Sternocleidomastoid (tissue), 1 donor: Measurements from ENCODE around the genes DLGAP4 and MYL9.

- PRO-cap = no peak
Observed at GRCh38 chr20:36122284-36122859, 32.2 kb upstream of the EPB41L1 start.

GRCh38 chr20:36125266-36125916 lies 29.1 kb upstream of the EPB41L1 start:
- PRO-cap = no peak

DNA sequence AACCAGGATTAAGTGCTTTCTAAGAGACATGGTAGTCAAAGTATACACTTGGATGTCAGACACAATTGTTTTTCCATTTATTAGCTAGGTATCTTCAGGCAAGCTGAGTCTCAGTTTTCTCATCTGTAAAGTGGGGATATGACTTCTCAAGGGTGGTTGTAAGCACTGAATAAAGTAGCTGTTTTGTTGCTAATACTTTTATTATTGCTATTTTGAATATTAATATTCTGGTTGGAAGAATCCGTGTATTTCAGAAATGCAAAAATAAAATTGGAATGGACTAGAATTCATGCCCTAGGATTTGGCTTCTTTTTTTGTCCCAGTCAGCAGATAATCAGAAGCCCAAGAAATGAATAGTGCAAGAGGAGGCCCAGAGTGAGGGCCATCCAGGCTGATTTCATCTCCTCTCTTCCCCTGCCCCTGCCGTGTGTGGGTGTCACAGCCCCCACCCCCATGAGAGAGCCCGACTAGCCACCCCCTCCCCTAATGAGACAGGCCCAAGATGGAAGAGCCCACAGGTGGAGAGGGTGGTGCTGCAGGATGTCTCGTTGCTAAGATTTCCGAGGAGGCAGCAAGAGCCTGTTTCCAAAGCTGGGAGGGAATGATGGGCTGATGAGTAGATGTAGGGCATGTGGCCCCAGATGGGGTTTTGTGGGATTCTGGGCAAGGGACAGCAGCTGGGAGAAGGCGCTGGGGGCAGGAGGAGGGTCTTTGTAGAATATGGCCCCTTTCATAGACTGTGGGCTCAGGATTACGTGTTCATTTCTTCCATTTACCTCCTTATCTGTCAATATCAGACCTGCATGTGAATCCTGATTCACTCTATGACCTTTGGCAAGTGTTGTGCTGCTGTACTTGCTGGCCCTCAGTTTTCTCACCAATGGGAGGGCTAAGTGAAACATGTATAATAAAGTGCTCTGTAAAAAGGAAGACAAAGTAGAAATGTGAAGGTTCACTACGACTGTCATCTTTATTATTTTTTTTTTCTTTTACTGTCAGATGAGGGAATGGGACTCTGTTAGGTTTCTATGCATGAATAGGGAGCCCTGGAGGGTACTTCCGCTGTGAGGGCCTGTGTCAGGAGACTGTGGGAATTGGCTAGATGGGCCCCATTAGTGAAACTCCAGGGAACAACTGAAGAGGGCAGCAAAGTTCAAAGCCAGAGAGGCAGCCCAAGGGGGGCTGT lies 13.8 kb upstream of the EPB41L1 start:
- PRO-cap = no peak

DNA sequence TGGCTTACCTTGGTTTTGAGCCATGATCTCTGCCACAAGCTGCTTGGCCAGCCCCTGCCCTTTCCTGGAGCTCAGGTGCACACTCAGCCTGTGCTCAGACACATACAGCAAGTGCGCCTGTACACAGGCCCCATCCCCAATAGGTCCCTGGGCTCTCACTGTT lies 770 bp upstream of the EPB41L1 start:
- PRO-cap = no peak

DNA sequence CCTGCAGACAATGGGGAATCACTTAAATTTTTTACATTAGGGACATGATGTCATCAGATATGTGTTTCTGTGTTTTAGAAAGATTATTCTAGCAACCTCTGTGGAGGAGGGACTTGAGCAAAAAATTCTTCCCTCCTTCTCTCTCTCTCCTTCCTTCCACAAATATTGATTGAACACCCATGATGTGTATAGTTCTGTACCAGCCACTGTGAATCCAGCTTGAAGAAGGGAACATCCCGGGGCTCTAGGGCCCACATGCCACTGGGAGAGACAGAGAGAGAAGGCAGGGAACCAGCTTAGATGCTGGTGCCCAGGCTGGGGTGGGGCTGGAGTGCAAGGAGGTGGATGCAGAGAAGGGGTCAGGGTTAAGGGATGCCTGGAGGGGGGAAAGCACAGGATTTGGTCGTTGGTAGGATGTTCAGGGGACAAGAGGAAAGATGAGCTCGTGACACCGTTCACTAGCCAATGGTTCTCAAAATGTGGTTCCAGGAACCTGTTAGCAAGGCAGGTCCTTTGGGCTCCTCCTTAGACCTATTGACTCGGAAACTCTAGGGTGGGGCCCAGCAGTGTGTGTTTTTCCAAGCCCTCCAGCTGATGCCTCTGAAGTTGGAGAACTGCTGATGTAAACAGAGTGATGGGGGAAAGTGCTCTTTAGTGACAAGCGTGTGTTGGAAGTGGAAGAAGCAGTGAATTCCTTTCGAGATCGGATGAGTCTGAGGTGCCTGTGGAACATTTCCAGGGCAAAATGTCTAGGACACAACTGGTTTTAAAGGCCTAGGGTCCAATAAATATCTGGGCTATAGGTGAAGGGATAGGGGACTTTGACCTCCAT lies 19.6 kb upstream of the AAR2 start:
- PRO-cap = no peak

DNA sequence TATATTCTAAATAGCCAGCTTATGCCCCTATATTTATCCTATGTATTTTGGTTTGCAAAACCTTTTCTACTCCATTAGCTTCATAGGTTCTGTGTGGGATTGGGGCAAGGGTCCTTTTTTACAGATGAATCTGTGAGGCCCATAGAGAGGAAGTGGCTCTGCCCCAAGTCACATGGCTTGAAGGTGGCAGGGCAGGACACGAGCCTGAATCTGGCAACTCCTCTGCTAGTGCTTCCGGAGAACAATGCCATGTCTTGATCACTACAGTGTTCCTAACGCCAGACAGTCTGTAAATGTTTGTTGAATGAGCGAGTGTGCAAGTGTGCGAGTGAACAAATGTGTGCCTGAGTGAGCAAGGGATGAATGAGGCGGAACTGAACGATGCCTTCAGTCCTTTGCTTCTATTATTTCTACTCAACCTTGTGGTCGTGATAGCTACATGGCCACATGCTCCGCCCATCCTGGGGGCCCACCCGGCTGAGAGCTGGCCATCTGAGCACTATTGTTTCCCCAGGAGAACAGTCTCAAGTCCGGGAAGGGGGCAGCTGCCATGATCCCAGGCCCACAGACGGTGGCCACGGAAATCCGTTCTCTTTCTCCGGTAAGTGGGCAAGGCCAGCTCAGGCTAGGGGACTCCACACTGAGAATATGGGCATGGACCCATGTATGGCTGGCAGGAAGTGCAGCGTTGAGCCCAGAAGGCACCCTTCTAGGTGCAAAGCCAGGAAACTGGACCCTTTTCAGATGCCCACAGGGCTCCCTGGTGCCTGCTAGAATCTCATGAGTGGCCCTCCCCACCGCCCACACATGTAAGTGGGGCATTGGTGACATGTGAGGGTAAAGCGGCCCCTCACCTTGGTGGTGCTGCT lies 17.7 kb upstream of the AAR2 start:
- PRO-cap = no peak

DNA sequence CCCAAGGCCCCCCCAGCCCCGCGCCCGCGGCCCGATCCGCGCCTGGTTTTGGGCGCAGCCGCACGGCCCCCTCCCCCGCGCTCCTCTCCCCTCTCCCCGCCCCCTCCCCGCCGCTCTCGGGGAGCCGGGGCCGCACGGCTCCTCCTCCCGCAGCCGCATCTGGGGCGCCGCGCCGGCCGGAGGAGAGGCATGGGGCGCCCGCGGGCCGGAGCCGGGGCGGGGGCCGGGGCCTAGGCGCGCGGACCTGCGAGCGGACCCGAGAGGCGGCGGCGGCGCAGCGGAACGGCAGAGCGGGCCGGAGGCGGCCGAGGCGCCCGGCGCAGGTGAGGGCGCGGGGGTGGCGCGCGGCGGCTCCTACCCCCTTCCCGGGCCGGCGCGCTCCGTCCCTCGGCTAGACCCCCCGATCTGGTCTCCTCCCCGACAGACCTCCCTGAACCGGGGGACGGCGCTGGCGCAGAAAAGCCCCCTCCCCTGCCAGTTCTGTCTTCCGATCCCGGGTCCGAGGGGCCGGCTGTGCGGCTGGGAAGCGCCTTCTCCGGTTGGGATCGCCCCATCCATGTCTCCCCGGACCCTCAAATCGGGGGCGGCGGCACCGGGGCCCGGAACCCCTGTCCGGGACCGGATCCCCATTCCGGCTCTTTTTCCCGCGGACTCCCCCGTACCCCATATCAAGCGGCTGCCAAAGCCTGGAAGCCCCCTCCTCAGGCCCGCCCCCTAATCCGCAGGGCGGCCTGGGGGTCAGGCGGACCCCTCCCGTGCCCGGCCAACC lies at the start of gene DLGAP4:
TSS of gene DLGAP4 (plus strand) at position 150 of the 769 bp plus-strand sequence.
- PRO-cap = no peak

DNA sequence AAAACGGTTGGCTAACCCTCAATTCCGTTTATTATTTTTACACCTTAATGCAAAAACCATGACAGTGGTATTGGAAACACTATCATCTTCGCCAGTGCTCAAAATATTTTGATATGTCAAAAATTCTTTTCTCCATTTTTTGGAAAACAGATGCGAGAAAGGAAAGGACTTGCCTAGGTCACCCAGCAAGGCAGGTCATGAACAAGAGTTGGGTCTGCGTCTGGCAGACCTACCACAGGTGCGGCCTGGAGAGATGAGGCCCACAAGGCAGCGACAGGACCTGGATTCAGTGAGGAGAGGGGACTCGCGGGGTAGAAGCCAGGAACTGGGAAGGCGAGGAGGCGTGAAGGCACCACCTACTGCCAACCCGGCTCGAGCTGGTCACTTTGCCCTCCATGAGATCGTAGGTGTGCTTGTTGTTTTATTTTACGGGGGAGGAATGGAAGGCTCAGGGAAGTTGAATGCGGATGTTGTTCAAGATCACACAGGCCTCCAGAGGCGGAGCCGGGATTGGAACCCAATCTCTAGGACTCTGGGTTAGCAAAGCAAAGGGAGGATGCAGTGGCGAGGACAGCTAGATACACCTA lies 80.8 kb upstream of the MYL9 start:
- PRO-cap = no peak

DNA sequence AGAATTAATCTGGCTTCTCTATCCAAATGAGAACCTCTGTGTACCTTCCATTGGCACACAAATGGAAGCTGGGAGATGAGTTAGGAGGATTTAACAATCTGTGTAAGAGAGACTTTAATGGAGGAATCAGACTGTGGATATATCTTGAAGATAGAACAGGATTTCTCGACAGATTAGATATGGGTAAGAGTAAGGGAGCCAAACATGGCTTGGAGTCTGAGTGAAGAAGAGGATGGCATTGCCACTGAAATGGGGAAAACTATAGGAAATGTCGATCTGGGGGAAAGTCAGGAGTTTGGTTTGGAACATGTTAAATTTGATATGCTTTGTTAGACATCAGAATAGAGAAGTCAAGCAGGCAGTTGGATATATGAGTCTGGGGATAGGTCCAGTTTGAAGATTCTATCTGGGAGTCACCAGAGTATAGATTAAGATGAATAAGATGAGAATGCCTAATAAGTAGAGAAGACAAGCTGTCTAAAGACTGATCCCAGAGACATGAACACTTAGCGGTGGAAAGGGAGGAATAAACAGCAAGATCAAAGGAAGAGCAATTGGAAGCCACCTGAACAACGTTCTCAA lies 27.6 kb upstream of the MYL9 start:
- PRO-cap = no peak

DNA sequence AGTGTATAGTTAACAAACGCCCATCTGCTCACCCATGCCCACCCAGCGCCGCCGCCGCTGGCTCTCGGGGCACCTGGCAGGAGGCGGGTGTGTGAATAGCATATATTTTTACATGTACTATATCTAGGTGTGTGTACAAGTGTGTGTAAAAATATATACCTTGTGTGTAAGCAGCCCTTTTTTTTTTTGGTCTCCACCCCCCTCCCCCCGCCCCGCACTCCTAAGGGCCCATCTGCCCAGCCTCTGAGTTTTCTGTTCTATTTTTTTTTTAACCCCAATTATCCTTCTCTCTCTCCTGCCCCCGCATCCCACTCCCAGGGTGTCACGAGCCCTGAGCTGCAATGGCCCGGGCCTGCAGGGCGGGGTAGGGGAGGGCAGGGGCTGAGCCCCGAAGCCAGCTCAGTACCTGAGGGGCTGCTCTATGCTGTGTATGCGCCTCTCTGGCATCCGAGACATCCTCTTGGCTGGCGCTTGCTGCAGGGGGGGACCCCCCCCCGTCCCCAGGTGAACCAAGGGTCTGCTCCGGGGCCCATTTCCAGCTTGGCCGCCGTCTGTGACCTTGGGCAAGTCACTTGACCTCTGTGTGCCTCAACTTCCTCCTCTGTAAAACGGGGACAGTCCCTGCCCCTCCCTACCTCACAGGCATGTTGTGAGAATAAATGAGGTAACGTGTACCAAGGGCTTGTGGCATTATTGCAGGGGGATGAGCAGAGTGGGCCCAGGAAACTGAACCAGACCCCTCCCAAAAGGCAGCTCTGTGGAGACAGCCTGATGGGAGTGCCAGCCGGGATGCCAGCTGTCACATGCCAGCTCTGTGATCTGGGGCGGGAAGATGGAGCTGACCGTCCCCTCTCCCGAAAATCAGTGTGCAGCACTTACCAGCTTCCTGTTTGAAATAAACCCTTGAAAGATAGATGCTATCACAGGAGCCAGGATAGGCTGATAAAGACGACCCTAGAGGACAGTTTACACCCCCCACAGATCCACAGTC lies 13.1 kb upstream of the MYL9 start:
- PRO-cap = unidirectional peak, plus-strand start at position 776 of the sequence

DNA sequence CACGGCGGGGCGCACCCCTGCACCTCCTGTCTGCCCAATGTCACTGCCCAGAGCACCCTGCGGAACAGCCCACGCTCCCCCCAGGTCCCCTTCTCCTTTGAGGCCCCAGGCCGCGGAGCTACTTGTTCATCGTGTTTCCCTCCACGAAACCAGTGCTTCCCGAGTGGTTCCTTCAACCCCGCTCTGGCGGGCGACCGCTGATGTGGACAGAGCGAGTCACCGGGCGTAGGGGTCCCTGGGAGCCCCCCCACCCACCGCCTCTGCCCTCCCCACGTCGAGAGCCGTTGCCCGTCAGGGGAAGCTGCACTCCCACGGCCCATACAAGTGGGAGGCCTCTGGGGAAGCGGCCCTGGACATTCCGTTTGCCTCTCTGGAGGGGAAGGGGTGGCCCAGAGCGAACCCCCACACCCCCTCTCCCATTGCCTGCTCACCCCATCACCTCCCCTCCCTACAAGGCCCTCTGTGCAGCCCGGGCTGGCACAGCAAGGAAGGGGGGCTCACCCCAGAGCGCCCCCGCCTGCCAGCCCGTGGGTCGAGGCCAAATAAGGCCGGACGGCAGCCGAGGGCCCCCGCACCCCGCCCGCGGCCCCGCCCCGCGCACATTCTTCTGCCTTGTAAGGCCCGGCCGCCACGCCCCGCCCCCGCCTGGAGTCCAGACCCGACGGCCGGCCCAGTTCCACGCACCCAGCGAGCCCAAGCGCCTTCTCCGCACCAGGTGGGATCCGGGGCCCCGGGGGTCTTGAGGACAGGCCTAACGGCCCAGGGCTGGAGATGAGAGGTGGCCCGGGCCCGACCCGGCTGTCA lies at the start of gene MYL9:
TSS of gene MYL9 (plus strand) at position 673 of the 804 bp plus-strand sequence.
- PRO-cap = bidirectional peak, plus-strand start at position 655 of the sequence, minus-strand start at position 537 of the sequence

- PRO-cap = no peak
Observed at GRCh38 chr20:36549075-36549921, 8.0 kb downstream of the MYL9 start.

- PRO-cap = no peak
Observed at GRCh38 chr20:36644677-36644942, 1.4 kb downstream of the SLA2 start.

GRCh38 chr20:36676756-36677092 lies 30.7 kb upstream of the SLA2 start:
- PRO-cap = no peak

DNA sequence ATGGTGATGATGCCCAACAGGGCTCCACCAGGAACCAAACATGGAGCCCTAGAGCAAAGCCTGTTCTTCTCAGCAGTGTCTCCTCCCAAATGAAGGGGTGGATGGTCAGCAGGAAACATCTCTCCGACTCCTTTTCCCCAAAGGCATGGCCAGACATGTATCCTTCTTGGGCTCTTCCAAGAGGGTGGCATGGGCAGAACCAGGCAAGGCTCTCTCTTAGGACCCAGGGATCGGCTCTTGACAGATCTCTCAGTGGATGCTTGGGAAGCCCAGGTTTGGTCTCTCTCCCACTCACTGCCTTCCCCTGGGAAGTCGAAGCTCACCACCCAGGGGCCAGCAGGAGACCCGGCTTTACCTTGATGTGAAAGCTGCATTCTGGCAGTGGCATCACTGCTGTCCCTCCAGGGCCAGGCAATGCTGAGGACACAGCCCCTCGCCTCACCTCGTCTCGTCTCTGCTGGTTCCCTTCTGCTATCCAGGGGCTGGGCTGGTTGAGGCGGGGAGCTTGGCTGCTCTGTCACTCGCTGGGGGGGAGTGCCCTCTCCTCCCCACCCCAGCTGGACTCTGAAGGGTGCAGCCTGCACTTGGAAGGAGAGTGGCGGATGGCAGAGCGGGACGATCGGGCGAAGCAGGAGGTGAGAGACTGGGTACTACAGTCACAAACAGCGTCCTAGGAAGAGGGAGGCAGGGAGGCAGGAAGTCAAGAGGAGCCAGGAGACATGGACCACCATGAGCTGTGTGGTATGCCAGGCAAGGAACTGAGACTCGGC lies 12.6 kb upstream of the DSN1 start:
- PRO-cap = no peak

GRCh38 chr20:36844943-36845649 lies 18.2 kb downstream of the SOGA1 start:
- PRO-cap = no peak

DNA sequence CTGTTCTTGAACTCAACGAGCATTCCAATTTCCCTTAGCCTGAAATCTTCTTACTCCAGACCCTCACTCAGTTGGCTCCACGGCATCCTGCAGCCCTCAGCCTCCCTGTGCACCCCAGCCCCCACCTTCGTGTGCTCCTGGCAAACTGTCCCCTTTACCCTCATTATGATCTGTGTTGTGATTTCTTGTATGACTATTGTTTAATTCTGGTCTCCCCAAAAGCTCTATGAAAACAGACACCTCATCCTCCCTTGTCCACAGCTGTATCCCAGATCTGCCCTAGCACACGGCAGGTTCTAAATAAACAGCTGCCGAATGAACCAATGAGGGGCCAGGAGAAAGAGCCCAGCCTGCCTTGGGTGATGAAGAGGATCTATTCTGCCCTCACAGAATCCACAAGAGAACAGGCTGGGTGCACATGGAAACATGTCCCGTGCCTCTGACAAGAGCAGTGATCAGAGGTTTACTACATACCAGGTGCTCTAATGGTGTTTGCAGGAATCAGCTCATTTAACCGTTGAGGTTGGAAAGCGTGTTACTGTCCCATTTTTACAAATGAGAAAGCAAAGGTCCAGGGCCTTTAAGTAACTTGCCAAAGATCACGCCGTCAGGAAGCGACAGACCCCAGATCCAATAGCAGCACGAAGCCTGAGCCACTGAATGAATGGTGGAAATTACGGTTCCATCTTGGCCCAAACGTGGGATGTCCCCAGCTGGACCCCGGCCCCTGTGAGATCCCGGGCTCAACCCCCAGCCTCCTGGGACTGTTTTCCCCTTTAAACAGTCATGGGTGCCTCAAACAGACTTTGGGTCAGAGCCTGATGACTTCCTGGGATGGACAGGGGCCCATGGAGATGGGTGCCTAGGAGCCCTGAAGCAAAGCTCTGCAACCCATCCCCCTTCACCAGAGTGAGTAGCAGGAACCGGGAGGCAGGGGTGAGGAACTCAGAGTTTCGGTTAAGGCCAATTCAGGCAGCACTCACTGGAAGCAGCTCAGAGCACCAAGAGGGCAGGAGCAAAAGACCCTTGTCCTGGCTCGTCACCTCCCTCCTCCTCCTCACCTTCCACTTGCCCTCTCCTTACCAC lies 2.8 kb downstream of the SOGA1 start:
- PRO-cap = no peak

DNA sequence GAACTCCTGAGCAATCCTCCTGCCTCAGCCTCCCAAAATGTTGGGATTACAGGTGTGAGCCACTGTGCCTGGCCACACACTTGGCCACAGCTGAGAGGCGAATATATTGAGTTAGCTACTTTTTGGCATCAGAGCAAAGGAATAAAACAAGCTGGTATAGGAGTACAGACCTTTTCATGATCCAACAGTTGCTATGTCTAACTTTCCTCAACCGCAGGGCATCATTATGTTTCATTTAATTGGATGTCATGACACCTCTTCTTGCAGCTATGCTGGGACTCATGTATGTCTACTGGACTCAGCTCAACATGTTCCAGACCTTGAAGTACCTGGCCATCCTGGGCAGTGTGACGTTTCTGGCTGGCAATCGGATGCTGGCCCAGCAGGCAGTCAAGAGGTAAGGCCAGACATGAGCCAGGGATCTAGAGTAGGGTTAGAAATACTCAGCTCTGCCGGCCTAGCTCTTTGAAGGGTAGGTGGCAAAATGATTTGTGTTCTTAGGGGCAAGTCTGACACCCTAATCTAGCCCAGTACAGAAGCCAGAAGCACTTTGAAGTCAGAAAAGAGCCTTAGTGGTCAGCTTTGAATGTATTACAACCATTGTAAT lies 25.2 kb downstream of the GHRH start:
- PRO-cap = no peak

DNA sequence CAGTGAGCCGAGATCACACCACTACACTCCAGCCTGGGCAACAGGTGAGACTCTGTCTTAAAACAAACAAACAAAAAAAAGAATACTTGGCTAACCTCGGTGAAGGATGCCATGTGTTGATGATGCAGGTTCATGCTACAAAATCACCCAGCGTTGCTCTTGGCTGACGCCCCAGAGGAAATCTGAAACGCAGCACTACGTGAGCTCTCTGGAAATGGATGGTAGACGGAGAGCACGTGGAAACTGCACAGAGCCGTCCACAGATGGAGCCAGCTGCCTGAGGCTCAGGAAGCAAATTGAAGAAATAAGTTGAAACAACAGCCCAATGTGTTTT lies 12.9 kb upstream of the MANBAL start:
- PRO-cap = no peak

DNA sequence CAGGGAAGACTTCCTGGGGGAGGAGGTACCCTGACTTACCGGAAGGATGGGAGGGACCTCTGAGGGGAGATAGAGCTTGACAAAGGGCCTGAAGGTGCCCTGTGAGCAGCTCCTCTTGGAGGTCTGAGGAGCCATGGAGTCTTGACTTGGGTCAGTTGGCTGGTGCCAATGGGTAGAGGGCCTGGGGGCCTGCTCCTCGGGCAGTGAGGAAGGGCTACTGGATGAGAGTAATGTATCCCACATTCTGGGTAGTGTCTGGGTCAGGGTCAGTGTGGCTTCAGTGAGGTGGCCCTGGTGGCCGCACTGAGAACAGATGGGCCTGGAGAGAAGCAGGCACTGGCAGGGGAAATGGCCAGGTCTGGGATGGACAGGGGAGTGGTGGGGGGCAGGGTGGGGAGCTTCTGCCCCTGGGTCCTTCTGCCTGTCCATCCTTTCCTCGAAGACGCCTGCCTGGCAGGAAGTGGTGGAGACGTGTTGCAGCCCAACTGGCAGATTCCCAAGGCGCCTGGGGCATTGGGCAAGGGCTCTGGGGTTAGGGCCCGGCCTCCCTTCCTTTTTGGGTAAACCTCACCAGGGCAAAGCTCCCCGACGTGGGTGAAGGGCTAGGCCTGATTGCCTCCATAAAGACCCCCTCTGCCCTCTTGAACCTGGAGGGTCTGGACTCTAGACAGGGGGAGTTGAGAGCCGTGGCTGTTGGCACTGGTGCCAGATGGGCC lies 10.4 kb downstream of the SRC start:
- PRO-cap = unidirectional peak, minus-strand start at position 444 of the sequence